Mesothelial cell of epicardium (in vitro differentiated cells): ENCODE data around the genes EPB41L1 and NDRG3.

GRCh38 chr20:35871563-35871817, 82.8 kb downstream of the SCAND1 start:
- PRO-cap = no peak

DNA sequence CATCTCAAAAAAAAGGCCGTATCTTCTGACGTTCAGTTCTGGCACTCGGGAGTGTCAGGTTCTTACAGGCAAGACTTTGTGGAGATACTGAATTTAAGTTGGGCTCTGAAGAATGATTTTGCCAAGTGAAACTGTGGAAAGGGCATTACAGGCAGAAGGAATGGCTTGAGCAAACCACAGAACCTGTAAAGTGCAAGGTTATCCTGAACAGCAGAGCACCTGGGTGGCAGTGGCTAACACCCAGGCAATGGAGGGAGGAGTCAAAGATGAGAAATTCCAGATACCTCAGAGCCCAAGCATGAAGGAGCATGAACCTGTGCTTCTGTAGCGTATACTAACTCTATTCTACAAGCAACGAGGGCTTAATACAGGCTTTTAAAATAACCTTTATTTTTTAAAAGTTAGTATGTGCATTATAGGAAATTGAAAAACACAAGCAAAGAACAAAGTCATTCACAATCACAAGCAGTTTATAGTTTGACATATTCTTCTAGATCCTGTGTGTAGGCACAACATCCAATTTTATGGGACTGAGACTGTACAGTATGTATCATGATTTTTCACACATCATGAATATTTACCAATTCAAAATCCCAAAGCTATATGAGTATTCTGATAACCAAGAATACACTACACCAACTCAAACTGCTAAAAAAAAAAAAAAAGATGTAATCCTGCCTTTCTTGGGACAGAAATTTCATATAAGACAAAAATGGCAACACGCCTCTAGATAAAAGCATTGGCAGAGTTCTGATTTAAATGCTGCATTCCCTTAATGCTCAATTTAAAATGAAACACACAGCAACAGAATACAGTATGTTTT, 77.1 kb downstream of the CNBD2 start:
- PRO-cap = no peak

DNA sequence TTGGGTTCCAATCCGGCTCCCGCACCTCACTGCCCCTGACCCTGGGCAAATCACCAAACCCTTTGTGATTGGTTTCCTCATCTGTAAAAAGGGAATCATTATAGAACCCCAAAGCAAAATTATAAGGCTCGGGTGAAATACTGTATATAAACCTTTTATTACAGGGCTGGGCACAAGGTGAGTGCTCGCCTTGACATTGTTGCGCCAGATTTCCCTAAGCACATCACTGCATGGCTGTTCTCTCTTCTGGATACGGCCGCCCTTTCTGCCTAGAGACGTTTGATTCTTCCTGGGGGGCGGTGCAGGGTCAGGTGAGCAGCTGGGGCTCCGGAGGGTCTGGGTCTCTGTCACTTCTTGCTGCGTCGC, 90.5 kb upstream of the EPB41L1 start:
- PRO-cap = no peak

GRCh38 chr20:36147905-36148311, 6.6 kb upstream of the EPB41L1 start:
- PRO-cap = no peak

DNA sequence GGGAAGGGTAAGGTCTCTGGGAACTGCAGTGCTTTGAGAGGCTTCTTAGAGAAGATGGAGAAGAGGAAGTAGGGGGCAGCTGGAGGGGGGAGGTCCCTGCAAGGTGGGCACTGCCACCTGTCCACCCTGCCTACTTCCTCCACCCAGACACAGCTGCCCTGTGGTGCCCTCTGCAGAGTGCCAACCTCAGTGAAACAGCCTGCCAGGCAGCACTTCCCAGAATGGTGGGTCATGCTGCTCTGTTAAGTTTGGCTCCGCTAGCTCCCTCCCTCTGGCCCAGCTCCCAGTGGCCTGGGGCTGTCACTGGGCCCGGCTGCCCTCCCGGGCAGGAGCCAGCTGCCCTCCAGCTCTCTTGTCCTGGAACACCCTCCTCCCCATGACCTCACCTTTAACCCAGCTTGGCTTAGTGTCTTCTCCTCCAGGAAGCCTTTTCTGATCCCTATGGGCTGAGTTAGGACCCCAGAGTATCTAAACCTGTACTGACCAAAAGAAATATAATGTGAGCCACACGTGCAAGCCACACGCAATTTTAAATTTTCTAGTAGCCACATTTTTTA, 5.0 kb upstream of the EPB41L1 start:
- PRO-cap = no peak

DNA sequence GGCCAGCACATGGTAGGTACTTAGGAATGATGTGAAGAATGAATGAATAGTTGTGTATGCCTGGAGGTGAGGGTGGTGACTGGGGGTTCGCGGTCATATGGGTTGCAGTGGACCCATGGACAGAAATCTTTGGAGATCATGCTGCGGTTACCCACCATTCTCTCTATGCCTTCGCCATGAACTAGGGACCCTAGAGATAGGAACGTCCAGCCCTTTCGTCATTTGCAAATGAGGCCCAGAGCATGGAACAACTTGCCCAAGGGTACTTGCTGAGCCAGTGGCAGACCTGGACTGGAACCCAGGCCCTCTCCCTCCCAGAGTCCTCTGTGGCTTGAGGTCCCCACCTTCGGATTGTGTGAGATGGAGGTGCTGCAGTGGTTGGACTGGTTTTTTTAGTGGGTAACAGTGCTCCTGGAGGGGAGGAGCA, 1.1 kb upstream of the EPB41L1 start:
- PRO-cap = no peak

GRCh38 chr20:36154052-36155009, at the start of gene EPB41L1:
TSS of gene EPB41L1 (plus strand) at chr20:36154740.
- PRO-cap = no peak

DNA sequence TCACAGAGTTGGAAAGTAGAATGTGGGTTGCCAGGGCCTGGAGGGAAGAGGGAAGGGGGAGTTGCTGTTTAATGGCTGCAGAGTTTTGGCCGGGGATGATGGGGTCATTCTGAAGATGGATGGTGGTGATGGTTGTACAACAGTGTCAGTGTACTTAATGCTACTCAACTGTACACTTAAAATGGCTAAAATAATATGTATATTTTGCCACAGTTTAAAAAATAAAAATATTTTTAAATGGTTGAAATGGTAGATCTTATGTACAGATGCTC, 18.1 kb downstream of the AAR2 start:
- PRO-cap = no peak

- PRO-cap = no peak
Observed at GRCh38 chr20:36465161-36465820, 76.0 kb upstream of the MYL9 start.

- PRO-cap = no peak
Observed at GRCh38 chr20:36478807-36479771, 62.2 kb upstream of the MYL9 start.

DNA sequence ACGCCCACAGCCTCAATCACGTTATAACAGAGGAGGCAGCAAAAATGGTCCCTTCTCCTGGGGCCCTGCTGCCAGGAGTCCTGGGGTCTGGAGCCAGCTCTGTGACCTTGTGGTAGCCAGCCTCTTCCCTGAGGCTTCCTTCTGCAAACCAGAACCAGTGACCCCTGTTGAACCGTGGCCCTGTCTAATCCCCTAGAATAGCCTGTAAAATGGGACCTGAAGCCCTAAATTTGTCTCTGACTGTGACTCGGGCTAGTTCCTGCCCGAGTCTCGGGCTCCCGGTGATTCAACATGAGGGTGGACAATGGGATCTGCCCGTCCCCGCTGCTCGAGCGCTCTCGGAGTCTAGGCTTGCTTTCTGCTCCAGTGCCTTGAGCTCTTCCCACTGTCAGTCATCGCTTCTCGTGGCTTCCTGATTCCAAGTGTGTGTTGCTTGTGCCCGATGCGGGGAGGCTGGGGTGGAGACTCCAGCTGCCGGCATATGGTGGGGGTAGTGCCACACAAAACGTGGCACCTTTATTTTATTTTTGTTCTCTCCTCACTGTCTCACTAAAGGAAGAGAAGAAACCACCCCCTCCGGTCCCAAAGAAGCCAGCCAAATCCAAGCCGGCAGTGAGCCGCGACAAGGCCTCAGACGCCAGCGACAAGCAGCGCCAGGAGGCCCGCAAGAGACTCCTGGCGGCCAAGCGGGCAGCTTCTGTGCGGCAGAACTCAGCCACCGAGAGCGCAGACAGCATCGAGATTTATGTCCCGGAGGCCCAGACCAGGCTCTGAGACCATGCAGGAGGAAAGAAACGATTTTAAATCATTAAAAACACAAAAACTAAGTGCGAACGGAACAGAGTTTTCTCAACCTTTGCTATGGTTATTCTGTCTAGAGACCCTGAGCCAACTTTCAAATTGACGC, 14.8 kb upstream of the MYL9 start:
- PRO-cap = no peak

- PRO-cap = bidirectional peak, plus-strand start at chr20:36746215, minus-strand start at chr20:36746067
Observed at GRCh38 chr20:36745383-36746560, at the start of gene NDRG3. TSS of gene NDRG3 (minus strand) at chr20:36746090.

DNA sequence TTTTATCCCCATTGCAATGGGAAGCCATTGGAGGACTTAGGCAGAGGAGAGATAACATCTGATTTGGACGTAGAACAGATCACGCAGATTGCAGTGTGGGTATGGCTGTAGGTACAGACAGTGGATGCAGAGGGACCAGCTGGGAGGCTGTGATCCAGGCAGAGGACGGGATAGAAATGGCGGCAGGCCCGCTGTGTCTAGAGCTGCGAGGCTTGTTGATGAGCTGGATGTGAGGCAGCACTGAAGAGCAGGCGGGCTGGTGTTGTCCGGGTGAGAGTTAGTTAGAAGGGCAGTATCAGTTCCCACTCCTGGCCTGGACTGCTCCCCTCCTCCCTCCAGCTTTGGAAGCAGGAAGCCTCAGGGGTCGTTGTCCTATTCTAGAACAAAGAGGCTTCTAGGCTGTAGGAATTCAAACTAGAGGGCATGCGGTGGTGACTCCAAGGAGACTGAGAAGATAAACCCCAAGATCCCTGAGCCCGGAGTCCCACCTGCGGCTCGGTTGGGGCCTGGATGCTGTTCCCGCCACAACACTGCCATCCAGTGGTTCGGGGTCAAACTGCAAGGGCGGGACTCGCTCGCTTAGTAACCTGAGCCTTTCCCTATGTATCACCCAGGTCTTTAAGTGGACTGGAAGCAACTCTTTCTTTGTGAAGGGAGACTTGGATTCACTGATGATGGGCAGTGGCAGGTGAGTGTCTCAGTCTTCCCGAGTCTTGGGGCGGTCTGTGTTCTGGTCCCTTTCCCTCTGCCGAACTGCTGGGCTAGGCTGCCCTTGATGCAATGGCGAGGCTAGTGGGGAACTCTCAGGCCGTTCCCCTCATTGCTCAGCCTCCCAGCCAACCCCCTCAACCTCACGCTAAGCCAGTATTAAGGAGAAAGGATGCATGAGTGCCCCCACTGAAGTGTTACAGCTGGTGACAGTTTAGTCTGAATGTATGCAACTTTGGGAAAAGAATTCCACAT, 11.2 kb downstream of the TLDC2 start:
- PRO-cap = no peak

DNA sequence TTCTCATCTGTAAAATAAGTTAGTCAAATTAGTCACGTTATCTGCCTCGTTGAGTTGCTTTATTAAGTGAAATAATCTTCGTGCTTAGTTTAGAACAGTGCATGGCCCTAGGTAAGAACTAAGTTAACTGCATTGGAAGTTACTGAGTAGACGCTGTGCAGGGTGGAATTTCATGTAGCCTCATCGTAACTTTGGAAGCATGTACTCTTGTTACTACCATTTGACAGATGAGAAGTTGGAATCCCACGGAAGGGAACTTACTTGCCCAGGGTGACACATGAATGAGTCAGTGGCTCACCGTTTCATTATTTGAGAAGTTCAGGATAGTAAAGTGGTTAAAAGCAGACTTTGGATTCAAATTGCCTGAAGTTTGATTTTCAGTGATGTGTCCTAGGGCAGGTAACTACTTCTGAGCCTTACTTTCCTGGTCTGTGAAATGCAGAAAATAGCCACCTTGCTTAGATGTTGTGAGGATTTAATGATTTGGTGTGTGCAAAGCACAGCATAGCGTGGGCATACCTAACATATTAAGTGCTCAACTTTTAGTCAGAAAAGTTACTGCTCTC, 880 bp downstream of the RPN2 start:
- PRO-cap = no peak

GRCh38 chr20:37228738-37229184, 32.9 kb downstream of the GHRH start:
- PRO-cap = no peak

DNA sequence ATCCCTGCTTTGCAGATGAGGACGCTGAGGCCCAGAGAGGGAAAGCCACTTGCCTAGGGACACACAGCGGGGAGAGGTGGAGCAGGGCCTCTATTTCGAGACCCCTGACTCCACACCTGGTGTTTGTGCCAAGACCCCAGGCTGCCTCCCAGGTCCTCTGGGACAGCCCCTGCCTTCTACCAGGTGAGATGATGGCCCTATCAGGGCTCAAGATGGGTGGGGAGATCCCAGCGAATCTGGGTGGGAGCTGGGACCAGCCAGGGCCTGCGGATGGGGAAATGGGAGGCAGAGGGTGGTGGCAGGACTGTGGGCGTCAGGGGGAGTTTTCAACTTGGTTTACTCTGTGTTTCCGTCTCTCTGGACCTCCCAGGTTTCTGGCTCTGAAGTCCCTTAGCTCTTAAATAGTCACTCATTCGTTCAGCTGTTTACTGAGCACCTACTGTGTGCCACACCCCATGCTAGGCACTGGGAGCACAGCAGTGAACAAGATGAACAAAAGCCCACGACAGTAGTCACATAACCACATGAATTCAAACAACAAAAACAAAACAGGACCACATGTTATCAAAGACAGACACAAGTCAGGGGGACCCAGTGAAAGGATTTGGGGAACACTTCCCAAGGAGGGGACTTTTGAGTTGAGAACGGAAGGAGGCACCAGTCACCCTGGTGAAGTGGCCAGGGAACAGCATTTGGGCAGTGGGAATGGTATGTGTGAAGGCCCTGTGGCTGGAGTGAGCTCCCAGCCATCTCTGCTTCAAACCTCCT, 36.8 kb downstream of the SRC start:
- PRO-cap = no peak

GRCh38 chr20:37518761-37519594, 2.1 kb upstream of the NNAT start:
- PRO-cap = no peak

DNA sequence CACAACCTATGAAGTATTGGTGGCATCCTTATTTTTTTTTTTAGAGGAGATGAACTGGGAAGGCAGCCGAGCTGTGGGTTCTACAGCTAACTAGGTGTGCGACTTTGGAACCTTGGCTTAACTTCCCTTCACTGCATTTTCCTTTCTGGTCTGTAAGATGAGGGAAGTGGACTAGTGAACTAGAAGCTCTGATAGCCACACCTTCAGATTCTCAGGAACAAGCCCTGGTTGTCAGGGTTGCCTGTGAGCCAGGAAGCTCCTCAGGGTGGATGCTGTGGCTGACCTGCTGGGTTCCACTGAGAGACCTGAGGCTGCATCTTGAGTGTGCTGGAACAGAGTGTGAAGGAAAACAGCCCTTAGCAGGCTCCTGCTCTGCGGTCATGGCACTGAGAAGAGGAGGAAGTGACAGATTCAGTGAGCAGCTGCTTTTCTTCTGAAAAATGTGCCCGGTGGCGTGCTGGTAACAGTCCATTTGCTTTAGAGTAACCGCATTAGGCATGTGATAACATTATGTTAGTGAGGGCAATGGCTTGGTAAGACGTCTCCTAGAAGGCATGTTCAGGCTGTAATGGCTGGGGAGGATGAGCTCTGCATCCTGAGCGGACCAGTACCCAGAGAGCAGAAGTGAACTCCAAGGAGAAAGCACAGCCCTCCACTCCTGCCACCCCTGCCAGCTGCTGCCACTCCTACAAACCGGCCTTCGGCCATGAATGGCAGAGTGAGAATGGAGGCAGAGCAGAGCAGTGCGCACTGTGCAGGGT, 98.4 kb upstream of the VSTM2L start:
- PRO-cap = no peak

- PRO-cap = no peak
Observed at GRCh38 chr20:37983965-37984644, 49.2 kb downstream of the TTI1 start.

- PRO-cap = no peak
Observed at GRCh38 chr20:38084271-38085337, 51.1 kb downstream of the RPRD1B start.